ENCODE measurements around the genes KLF4 and LPAR1.

GRCh38 chr9:106918863-106919399 lies 56.0 kb downstream of the ZNF462 start:
- PRO-cap, result no peak
- RAMPAGE, long total RNA, 5 experiments, result no peak in any of the 5 experiments
- RRBS, result no CpG with 5 or more reads among the region's 5 CpGs

DNA sequence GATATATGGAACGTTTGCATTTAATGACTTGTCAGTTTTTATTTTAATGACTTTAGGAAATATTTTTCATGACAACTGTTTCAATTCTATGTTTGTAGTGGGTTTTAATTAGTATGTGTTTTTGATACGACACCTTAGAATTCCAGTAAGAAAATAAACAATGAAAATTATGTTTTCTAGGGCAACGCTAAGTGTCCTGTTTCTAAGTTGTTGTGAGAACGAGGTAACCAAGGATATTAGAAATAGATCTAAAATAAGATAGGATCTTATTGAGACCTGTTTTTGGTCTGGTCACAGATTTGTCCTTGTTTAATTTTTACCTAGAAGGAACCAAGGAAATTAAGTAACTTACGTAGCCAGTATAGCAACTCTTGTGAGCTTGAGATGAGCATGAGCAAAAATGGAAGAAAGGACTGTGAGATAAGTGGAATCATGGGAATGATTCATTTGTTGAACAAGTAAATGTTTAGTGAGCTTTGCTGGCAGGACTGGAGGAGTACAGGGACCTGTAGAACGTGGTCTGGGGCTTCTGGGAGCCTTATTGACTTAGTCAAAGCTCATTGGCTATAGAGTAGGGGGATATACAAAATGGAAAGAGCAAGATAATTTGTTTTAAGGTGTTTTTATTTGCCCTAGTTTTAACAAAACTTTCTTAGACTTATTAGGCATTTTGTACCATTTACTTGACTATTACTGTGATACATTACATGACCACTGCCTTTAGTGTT lies 2.9 kb downstream of the RAD23B start:
- PRO-cap, result no peak
- RAMPAGE, long total RNA, 5 experiments, result start-site peak on the plus strand in 1 of 5 experiments, centred at position 271 of the sequence, 28 reads per replicate
- RRBS, result no CpG with 5 or more reads among the region's 6 CpGs

GRCh38 chr9:107318463-107319157 lies 35.5 kb downstream of the RAD23B start:
- PRO-cap, result no peak
- RAMPAGE, long total RNA, 5 experiments, result start-site peak on the plus strand in 1 of 5 experiments, at chr9:107318775-107318809 at its widest, 23 reads per replicate
- RRBS, result no CpG with 5 or more reads among the region's 6 CpGs

DNA sequence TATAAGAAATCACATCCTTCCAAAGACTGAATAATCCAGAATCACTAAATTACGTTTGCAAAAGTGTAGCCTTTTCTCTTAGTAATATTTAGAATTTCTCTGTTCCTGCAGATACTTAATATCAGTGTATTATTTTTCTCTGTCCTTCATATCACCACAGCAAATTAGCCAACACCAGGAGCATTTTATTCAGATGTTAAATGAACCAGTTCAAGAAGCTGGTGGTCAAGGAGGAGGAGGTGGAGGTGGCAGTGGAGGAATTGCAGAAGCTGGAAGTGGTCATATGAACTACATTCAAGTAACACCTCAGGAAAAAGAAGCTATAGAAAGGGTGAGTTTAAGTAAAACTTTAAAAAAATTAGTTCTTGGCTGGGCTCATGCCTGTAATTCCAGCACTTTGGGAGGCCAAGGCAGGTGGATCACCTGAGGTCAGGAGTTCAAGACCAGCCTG lies 41.6 kb downstream of the RAD23B start:
- PRO-cap, result no peak
- RAMPAGE, long total RNA, 5 experiments, result no peak in any of the 5 experiments
- RRBS, result no CpG with 5 or more reads among the region's 1 CpG

DNA sequence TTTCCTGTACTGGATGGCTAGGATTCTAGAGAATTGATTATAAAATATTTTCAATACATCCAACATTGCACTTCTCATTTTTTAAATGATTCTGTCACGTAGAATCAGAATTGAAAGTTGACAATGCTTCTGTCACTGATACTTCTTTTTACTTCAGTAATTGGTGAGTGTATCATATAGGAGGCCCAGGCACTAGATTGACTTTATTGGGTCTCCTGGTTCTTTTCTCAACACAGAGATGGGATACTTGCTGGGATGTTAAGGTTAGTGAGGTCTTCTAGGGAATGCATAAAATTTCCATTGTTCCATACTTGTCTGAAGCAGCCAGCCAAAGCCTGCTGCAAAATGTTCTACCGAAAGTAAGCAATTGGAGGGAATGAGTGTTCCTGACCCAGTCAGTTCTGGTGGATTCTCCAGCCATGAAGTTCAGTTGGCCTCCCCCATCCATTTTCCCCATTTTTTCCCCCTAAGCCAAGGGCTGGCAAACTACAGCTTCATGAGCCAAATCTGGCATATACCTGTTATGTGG lies 49.1 kb downstream of the RAD23B start:
- PRO-cap, result no peak
- RAMPAGE, long total RNA, 5 experiments, result no peak in any of the 5 experiments
- RRBS, result no CpG with 5 or more reads among the region's 2 CpGs

GRCh38 chr9:107483355-107484669 lies 5.8 kb downstream of the KLF4 start:
- PRO-cap, result bidirectional peak, plus-strand start at chr9:107484376, minus-strand start at chr9:107484247
- RAMPAGE, long total RNA, 5 experiments, result no peak in any of the 5 experiments
- RRBS, result no CpG with 5 or more reads among the region's 8 CpGs

DNA sequence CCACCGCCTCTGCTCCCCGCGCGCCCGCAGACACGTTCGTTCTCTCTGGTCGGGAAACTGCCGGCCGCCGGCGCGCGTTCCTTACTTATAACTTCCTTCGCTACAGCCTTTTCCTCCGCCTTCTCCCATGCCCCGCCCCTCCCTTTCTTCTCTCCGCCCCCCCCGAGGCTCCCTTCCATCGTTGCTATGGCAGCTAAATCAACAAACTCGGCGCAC lies at the start of gene KLF4:
TSS of gene KLF4 (minus strand) at position 62 of the 216 bp plus-strand sequence.
- PRO-cap, result bidirectional peak, plus-strand start outside the sequence, minus-strand start at position 59 of the sequence
- RAMPAGE, long total RNA, 5 experiments, result no peak in any of the 5 experiments
- RRBS, result under 1% methylated on average over 5 of the region's 22 CpGs

GRCh38 chr9:107569054-107569651 lies 79.6 kb upstream of the KLF4 start:
- PRO-cap, result no peak
- RAMPAGE, long total RNA, 5 experiments, result no peak in any of the 5 experiments
- RRBS, result no CpG with 5 or more reads among the region's 6 CpGs

GRCh38 chr9:107667823-107668202 lies 178.2 kb upstream of the KLF4 start:
- PRO-cap, result unidirectional peak, plus-strand start at chr9:107667989
- RAMPAGE, long total RNA, 5 experiments, result no peak in any of the 5 experiments
- RRBS, result no CpG with 5 or more reads among the region's 11 CpGs

DNA sequence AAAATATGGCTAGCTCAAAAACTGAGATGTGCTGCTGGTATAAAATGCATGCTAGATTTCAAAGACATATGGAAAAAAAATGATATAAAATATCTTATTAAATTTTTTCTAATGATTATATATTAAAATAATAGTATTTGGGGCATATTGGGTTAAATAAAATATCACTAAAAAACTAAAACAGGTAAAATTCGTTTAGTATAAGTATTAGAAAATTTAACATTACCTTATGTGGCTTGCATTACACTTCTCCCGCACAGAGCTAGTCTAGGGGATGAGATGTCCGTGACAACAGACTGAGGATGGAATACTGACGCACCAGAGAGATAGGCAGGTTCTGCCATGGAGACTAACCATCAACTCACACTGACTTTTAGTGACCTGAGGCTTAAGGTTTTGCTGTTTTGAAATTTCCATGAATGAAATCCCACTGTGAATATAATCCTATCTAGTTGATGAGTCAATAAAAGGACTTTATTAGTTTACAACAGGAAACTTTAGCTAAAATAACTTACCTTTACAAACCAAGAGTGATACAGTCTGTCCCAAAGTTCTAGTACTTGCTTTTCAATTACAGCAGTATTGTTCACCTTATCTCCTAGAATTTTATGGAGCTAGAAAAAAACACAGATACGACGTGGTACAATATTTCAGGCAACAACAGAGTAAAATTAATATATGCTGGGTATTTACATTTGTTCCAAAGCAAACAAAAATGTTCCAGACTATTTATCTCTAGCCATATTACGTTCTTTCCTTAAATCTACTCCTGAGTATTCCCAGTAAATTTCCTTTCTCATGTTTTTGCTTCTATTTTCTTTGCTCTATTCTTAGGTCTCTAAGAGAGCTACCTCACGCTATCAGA lies 46.8 kb upstream of the CTNNAL1 start:
- PRO-cap, result no peak
- RAMPAGE, long total RNA, 5 experiments, result start-site peak on the minus strand in 3 of 5 experiments, centred at positions 558 to 787 of the sequence, 12 to 28 reads per replicate
- RRBS, result no CpG with 5 or more reads among the region's 8 CpGs

- PRO-cap, result no peak
- RAMPAGE, long total RNA, 5 experiments, result no peak in any of the 5 experiments
- RRBS, result no CpG with 5 or more reads among the region's 3 CpGs
Measured at GRCh38 chr9:109770884-109771654, 8.9 kb upstream of the PALM2AKAP2 start.

DNA sequence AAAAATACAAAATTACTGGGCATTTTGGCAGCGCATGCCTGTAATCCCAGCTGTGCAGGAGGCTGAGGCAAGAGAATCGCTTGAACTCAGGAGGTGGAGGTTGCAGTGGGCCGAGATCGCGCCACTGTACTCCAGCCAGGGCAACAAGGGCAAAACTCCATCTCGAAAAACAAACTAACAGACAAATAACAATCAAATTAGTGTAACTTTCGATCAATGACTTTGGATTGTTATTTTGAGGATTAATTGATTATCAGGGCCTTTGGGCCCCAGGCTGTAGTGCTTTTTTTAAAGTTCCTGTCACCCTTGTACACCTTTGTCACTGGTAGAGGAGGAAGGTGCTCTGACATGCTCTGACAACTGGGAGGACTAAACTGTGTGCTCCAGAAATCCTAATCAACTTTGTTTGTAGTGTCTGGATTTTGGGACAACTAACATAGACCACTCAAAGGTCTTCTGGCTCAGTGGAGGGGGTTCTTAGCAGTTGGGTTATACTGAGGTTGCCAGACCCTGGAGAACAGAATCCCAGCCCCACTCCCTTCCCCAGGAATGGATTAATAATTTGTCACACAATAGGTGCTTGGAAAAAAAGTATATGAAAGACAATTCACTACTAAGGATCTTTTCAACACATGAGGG lies 1.8 kb downstream of the TXN start:
- PRO-cap, result no peak
- RAMPAGE, long total RNA, 5 experiments, result no peak in any of the 5 experiments
- RRBS, result no CpG with 5 or more reads among the region's 7 CpGs

DNA sequence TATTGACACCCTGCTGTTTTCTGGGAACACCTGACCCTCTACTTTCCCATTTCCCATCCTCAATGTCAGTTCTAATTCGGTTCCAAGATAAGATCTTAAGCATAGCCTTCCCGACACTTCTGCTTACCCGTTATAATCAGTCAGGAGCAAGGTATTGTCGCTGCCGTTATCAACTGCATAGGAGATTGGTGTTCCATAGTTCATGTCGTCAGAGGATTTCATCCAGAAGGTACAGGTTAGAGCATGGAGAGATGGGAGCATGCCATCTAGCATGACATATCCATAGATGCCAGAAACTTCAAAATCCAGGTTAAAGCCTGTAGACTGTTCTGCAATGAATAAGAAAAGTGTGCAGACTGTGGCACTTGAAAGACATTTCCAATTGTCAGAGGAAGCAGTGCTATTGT lies 108.0 kb upstream of the TXNDC8 start:
- PRO-cap, result no peak
- RAMPAGE, long total RNA, 5 experiments, result start-site peak on the minus strand in 3 of 5 experiments, centred at positions 155 to 229 of the sequence, 5 to 9 reads per replicate
- RRBS, result no CpG with 5 or more reads among the region's 6 CpGs

GRCh38 chr9:110727870-110728580 lies 59.4 kb downstream of the MUSK start:
- PRO-cap, result no peak
- RAMPAGE, long total RNA, 5 experiments, result no peak in any of the 5 experiments
- RRBS, result no CpG with 5 or more reads among the region's 2 CpGs

DNA sequence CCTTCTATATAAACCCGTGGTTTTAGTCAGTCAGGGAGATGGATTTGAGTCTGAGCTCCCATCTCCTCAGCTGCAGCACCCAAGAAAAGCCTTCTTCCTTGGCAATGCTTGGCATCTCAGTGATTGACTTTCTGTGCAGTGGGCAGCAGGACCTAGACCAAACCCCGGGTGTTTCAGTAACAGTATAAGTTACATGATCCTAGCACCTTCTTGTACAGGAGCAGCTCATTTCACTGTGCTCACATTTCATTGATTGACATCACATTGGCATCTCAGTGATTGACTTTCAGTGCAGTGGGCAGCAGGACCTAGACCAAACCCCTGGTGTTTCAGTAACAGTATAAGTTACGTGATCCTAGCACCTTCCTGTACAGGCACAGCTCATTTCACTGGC lies 129.1 kb downstream of the LPAR1 start:
- PRO-cap, result no peak
- RAMPAGE, long total RNA, 5 experiments, result start-site peak on the minus strand in 1 of 5 experiments, centred at position 190 of the sequence, 17 reads per replicate
- RRBS, result no CpG with 5 or more reads among the region's 3 CpGs

GRCh38 chr9:111037702-111038639 lies at the start of gene LPAR1:
Gene LPAR1 (minus strand): TSS chr9:111038470.
- PRO-cap, result bidirectional peak, plus-strand start at chr9:111037947, minus-strand start at chr9:111037790; bidirectional peak, plus-strand start at chr9:111038507, minus-strand start at chr9:111038480; bidirectional peak, plus-strand start at chr9:111038567, minus-strand start at chr9:111038572
- RAMPAGE, long total RNA, 5 experiments, result start-site peak on the minus strand in 3 of 5 experiments, at chr9:111037555-111038255 at its widest, 47 to 162 reads per replicate
- RRBS, result 2% methylated on average over 36 of the region's 116 CpGs

DNA sequence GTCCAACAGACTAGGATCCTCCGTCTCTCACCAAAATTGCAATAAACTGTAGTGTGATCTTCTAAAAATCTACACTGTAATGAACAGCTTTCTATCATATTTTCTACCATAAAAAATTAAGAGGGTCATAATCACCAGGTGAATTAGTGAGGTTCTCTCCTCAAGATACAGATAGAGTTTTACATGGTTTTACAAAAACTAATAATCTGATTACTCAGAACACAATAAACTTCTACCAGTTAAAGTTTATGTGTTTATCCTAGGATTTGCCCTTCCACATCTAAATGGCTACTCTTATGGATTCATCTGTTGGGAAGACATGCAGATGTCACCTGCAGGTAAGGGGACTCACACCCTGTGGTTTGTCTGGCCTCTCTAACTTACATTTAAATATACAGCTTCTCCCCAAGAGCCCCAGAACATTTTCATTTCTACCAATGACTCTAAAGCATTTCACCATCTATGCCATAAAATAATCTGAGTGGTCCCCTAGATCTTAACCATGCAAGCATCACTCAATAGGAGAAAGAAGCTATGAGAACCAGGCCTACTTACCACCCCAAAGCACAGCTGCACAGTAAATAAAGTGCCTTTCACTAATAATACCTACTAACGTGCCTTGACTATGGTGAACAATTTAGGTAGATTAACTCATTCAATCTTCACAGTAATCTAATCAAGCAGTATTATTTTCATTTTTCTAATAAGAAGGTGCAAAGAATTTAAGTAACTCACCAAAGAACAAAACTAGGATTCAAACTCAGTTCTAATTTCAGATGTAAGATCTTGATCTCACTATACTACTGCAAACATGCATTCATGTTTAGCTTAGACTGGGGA lies 60.3 kb downstream of the ECPAS start:
- PRO-cap, result no peak
- RAMPAGE, long total RNA, 5 experiments, result start-site peak on the minus strand in 1 of 5 experiments, centred at position 443 of the sequence, 5 reads per replicate
- RRBS, result no CpG with 5 or more reads among the region's 2 CpGs

- PRO-cap, result no peak
- RAMPAGE, long total RNA, 5 experiments, result no peak in any of the 5 experiments
- RRBS, result no CpG with 5 or more reads among the region's 3 CpGs
Measured at GRCh38 chr9:111462906-111463614, 21.1 kb downstream of the ECPAS start.

DNA sequence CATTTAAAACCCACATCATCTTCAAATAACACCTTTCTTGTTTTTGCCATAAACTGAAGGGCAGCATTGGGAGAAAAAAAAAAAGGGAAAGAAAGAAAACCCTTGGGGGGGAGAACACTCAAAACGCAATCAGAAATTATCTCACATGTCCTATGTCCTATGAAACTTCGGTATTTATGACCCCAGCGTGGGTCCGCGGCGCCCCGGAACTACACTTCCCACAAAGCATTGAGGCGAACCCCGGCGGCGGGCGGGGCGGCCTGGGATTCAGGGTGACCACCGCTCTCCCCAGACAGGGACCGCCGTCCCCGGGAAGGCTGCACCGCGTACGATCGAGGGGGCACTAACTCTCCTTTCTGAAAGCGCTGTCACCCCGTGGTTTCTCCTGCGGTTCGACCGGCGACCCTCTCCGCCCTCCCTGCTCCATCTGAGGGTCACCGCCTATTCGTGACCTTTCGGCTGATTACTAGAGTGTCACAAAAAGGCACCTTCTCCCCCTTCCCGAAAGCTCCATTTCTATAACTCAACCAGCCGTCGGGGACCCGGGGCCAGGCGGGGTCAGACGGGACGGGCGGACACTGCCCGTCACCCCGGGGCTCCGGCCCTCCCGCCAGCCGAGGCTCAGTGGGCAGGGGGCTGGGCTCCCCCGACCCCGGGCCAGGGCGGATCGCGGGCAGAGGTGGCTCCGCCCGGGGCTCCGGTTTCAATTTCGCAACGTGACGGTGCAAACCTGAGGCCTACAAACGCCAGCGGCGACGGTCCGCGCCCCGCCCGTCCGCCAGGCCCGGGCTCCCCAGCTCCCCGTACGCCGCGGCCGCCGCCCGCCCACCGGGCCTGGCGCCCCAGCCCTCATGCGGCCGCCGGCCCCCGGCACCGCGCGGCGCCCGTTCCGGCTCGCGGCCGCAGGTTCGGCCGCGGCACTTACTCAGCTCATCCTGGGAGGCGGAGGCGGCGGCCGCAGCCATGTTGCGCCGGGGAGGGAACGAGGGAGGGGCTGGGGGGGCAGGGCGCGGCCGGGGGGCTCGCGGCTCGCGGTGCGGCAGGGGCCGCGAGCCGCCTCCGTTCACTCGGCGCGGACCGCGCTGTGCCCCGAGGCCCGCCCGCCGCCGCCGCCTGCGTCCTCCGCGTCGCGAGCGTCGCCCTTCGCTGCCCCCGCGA lies 1.2 kb downstream of the ECPAS start:
- PRO-cap, result unidirectional peak, plus-strand start at position 243 of the sequence; bidirectional peak, plus-strand start at position 742 of the sequence, minus-strand start at position 623 of the sequence; bidirectional peak, plus-strand start at position 1,005 of the sequence, minus-strand start at position 937 of the sequence
- RAMPAGE, long total RNA, 5 experiments, result start-site peak on the minus strand in 3 of 5 experiments, centred at positions 967 to 979 of the sequence, 26 to 363 reads per replicate
- RRBS, result 1% methylated on average over 69 of the region's 130 CpGs

- PRO-cap, result no peak
- RAMPAGE, long total RNA, 5 experiments, result no peak in any of the 5 experiments
- RRBS, result no CpG with 5 or more reads among the region's 5 CpGs
Measured at GRCh38 chr9:111526009-111526224, 938 bp downstream of the ZNF483 start.